Sternocleidomastoid (tissue), 1 donor: ENCODE data around the genes LINGO2, AQP3, UBAP2 and UBAP1.

DNA sequence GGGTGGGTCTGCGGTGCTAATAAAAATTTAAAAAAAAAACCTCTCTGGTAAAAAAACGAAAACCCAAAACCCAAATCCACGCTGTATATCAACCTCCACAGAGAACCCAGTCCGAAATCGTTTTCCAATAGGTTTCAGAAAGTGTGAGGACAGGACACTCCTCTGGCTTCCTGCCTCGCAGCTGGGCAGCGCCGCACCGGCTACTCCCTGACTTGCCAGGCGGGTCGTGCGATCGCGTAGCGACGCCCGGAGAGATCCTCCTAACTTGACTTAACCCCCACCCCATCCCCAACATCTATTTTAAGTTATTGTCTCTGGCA lies 868 bp downstream of the LINGO2 start:
- PRO-cap, result no peak

- PRO-cap, result no peak
Measured at GRCh38 chr9:29212953-29214176, at the start of gene LINGO2. LINGO2 (minus strand) TSS chr9:29213601.

DNA sequence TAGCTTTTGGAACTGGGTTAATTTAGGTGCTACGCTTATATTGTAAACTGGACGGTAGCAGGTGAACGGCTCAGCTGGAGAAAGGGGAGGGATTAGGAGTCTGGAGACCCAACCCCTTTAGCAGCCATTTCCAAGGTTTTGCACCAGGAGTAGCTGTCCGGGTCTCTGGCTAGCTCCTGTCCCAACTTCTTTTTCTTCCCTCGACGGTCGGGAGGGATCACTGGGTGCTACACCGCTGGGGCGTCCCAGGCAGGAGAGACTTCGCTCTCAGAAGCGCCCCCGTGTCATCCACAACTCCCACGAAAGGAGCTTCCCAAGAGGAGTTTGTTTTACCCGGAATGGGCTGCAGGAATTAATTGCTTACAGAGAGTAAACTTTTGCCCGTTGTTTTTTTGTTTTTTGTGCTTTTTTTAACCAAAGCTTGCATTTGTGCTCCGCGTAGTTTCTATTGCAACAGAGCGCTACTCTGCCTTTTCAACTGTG lies 817 bp upstream of the LINGO2 start:
- PRO-cap, result no peak

GRCh38 chr9:30574883-30575327 lies 1361.5 kb upstream of the LINGO2 start:
- PRO-cap, result no peak

- PRO-cap, result unidirectional peak, plus-strand start at chr9:32572785
Measured at GRCh38 chr9:32572197-32573010, 555 bp downstream of the NDUFB6 start.

- PRO-cap, result no peak
Measured at GRCh38 chr9:33071587-33071968, 4.9 kb downstream of the SMU1 start.

DNA sequence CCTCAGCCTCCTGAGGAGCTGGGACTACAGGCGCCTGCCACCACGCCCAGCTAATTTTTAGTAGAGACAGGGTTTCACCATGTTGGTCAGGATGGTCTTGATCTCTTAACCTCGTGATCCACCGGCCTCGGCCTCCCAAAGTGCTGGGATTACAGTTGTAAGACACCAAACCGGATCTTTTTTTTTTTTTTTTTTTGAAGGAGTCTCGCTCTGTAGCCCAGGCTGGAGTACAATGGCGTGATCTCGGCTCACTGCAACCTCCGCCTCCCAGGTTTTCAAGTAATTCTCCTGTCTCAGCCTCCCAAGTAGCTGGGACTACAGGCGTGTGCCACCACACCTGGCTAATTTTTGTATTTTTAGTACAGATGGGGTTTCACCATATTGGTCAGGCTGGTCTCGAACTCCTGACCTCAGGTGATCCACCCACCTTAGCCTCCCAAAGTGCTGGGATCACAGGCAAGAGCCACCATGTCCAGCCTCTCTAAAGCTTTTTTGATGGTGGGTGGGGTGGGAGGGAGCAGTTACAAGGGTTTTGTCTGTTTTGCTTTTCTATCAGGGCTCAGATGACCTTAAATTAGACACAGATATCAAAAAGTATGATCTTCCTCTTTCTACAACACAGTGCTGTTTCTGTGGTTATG lies 40.0 kb upstream of the SMU1 start:
- PRO-cap, result no peak

- PRO-cap, result no peak
Measured at GRCh38 chr9:33137911-33139061, 28.9 kb downstream of the B4GALT1 start.

- PRO-cap, result bidirectional peak, plus-strand start at chr9:33162799, minus-strand start at chr9:33162810
Measured at GRCh38 chr9:33162373-33163475, 4.4 kb downstream of the B4GALT1 start.

DNA sequence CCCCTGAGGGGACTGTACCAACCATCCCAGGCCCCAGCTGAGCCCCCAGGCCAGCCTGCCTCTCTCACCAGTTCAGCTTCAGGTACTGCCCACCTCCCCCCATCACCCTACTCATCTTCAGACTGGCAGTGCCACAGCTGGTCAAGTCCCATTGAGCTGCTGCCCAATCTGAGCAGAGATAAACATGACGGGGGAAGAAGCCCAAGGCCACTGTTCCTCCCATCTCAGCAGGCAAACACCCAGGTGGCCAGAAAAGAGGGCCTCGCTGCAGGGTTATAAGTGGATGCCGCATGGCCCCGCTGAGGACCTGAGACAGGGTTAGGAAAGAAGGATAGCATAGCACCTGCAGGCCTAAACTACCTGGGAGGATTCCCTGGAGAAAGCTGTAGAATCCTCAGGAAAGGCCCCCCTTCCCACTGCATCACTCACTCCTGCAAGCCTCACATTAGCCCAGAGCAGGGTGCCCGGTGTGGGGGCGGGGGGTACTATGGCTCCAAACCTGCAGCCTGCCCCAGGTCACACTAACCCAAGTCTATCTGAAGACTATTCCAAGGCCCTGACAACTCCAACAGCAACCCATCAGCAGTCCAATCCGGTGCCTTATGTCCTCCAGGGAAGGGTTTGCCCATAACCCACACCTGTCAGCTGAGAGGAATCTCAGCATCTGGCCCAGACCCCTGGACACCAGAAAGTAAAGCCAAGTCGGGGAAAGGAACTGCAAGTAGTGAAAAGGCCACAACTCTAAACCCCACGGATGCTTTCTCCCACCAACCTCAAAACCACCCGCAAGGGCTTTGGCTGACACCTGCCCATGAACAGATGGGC lies 3.4 kb downstream of the B4GALT1 start:
- PRO-cap, result no peak

GRCh38 chr9:33209125-33209473 lies 30.9 kb upstream of the SPINK4 start:
- PRO-cap, result no peak

GRCh38 chr9:33415444-33416069 lies 13.2 kb upstream of the AQP7 start:
- PRO-cap, result no peak

GRCh38 chr9:33447335-33448119 lies at the start of gene AQP3:
AQP3 (minus strand) TSS chr9:33447593.
- PRO-cap, result bidirectional peak, plus-strand start at chr9:33447717, minus-strand start at chr9:33447593

GRCh38 chr9:33748689-33749570 lies 46.4 kb upstream of the PRSS3 start:
- PRO-cap, result no peak

DNA sequence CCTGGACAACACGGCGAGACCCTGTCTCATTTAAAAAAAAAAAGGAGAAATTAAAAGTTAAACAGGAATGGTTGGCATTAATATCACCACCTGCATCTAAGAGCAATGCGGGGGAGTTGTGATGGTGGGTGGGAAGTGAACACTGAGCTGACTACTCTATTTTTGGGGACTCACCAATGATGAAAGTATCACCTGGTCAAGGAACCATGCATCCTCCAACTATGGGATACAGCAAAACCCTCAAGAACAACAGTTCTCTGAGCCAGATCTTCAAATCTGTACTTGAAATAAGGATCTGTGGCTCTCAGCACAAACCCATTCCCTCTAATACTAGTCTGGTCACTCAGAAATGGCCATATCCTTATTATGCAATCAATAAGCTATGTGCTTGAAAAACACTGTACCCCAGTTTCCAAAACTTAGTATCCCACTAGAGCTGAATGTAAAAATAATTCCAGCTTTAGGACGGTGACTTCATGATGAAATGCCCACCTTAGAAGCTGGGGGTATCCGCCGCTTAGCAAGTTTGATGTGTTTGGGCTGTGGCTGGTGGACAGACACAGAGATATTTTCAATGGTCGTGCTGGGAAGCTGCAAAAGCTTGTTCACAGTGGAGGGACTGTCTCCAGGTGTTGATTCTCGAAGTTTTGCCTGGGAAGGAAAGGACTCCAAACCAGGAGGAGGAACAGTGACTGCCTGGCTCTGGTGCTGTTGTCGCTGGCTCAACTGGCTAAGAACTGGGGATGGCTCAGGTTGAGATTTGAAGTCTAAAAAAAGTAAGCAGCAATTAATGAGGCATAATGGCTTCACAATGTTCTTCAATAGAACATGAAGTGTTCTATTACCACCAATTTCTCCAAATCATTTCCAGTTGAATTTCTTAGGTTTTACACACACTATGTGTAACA lies 104.6 kb downstream of the UBAP2 start:
- PRO-cap, result no peak

GRCh38 chr9:33952899-33953613 lies 95.6 kb downstream of the UBAP2 start:
- PRO-cap, result no peak

- PRO-cap, result no peak
Measured at GRCh38 chr9:34046758-34047163, 1.9 kb downstream of the UBAP2 start.

DNA sequence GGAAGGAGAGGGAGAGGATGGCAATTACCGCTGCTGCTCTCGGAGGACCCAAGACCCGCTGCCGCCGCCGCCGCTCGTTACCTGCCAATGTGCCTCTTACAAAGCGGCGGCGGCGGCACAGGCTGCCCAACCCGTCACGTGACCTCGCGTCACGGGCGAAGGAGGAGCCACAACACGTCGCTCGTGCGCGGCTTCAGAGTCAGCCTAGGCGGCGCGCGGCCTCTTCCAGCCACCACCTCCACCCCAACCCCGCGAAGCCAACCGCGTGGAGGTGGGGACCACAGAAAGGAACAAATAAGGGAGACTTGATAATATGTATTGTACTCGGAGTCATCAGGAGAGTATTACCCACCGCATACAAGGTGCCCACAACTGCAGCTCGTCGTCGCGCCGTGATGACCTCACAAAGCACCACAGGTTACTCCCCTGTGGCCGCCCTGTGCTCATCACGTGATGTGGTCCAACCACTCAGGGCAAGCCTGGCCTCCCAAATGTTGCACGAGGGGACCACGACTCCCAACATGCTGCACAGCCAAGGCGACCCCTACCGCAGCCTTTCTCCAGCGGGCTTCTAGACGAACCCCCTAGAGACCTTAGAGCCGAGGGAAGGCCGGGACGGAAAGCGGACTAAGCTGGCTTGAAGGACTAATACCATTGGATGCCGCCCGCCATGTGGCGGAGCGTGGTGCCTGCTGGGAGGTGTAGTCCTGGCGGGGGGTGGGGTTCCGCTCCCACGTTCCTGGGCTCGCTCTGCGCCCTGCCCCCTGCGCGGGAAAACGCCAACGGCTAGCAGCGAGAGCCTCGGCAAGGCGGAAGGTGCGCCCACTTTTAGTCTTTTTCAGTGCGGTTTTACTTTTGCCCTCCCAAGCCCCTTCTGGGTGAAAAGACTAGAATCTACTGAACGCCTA lies at the start of gene UBAP2:
TSS of gene UBAP2 (minus strand) at position 91 of the 908 bp plus-strand sequence.
- PRO-cap, result bidirectional peak, plus-strand start at position 180 of the sequence, minus-strand start at position 89 of the sequence; unidirectional peak, plus-strand start at position 774 of the sequence

DNA sequence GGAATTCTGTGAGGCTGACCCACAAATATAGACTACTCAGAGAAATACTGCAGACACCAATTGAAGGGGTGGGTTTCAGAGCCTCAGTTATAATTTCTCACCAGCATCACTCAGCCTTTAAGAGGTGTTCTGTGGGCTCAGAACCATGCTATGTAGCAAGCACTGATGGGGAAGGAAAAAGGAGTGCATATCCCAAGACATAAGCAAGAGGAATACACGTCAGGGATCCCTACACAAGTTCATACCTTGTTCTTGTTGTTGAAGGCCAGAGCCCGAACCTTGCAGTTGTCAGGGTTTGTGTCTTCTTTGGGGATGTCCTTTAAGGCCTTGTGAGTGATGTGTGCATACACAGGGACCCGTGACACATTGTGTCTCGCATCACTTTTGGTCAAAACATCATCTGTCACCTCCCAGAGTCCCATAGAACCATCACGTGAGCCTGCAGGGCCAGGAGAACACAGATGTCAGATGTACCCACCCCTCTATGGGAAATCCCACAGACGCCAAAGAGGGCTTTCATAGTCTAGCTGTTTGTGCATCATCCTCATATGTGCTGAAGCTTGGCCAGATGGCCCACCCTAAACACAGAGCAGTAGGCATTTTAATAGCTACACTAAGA lies 28.3 kb downstream of the DCAF12 start:
- PRO-cap, result no peak

DNA sequence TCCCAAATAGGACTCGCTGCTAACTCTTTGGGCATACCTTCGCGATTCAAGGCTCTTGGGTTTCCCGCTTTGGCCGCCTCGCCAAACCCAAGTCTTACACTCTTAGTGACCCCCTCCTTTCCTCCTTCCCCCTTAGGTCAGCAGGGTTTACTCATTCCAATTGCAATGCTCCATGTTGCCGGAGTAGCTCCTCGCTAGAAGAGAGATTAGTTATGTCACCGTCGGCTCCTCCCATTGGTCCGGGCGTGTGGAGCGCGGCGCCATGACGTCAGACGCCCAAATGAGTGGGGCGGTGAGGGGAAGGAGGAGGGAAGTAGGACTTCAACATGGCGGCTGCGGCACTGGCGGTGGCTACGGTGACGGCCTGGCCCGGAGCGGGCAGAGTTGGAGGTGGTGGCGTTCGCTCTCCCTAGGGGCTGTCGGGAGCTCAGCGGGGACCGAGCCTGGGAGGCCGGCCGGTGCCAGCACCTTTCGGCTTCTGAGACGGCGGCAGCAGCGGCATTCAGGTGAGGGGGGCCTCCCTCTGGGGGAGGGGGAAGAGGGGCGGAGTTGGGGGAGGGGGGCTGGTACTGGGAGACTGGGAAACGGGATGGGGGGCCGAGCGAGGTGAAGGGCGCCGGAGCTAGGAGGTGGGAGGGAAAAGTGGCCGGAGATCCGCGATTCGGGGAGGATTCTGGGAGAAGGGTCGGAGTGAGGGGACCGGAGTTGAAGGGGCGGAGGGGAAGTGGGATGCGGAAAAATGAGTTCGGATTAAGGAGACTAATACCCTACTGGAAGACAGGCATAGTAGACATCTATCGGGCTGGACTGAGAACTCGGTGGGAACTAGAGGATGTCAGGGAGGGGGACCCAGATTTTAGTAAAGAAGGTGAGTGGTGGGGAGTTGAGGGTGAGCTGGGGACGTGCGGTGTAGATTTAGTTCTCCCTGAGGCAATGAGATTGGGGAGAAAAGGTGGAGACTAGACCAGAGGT lies at the start of gene UBAP1:
TSS of gene UBAP1 (plus strand) at position 309 of the 972 bp plus-strand sequence.
- PRO-cap, result bidirectional peak, plus-strand start at position 341 of the sequence, minus-strand start at position 185 of the sequence; unidirectional peak, plus-strand start at position 582 of the sequence